ENCODE measurements around the genes BLVRA and SPDYE1.

DNA sequence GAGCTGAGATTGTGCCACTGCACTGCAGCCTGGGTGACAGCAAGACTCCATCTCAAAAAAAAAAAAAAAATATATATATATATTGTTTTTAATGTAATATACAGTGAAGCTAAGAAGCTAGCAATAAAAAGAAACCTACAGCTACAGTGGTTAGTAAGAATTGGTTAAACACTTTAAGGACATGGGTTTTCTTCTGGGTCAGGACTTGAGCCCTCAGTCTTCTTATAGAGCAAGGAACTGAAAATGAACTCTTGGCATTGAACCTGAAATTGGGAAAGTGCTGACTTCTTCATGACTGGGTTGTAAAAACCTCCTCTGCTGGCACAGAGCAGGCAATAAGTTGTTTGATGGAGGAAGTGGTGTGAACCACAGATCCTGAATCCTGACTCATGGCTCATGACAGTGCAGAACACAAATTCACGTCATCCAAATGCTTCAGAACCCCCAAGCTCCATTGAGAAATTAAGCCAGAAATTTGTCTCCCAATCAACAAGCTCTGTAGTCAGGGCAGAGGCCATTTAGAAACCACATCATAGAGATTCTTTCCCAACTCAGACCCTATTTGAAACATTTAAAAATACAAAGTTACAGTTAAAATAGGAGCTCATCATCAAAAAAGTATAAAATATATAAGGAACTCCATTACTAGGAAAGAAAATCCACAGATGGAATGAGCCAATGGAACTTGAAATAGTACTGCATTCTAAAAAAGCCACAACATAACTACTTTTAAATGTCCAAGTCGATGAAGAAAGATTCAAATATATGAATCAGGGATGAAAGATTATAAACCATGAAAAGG, 10.4 kb upstream of the STK17A start:
- PRO-cap = no peak

GRCh38 chr7:43757927-43758968, at the start of gene BLVRA:
TSS of gene BLVRA (plus strand) at chr7:43758680.
- PRO-cap = bidirectional peak, plus-strand start at chr7:43758204, minus-strand start at chr7:43758174; bidirectional peak, plus-strand start at chr7:43758687, minus-strand start at chr7:43758569

DNA sequence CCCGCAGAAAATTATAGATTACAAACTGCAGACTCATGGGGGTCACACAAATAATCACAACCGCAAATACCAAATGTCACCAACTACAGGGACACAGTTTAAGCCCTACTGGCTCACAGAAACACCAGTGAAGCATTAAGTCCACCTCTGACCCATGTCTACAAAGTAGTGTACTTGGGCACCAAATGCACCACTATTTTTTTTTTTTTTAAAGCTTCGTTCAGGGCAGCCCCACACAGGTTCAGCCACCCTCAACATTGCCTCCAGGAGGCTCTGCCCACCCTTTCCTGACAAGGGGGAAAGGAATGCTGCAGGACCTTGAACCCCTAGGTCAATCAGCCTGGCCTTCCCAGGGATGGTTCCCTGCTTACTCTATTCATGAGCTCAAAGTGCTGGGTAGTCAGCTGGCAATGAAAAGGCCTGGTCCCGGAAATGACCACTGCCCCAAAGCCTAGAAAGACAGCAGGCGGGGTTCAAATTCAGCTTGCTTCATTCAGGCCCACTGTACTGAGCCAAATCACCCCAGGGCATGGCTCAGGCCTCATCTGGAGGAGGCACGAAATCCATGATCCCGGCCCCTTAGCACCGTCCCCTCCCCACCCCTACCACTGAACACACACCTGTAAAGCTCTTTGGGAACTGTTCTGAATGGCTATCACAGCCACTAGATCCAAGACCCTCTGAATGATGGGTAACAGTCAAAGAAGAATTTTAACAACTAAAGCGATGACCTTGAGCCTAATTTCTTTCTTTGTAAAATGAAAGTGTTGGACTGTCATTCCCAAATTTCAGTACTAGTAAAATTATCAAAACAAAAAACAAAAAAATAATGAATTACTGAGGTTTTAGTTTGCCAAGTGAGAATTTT, 1.2 kb downstream of the URGCP start:
- PRO-cap = unidirectional peak, plus-strand start at position 375 of the sequence

DNA sequence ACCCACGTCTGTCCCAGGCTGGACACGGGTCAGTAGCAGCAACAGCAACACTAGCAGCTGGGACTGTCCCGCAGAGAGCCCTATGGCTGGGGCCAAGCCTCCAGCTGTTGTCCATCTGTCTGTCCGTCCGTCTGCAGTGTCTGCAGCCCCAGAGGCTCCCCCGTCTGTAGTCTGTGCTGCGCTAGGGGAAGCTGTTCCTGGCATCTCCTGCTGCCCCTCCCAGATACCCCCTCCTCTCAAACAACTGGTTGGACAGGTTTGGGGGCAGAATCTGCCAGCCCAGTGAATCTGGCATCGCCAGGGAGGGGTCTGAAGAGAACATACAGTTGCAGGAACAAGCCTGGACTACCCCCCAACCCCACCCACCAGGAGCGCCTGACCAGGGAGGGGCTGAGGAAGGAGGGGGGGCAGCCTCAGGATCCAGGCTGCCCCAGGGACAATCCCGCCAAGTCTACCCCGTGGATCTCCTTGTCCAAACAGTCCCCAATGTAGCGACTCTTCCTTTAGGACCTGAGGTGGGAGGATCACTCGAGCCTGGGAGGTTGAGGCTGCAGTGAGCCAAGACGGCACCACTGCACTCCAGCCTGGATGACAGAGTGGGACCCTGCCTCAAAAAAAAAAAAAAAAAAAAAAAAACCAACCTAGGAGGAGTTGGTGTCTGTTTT, 7.5 kb upstream of the SPDYE1 start:
- PRO-cap = unidirectional peak, minus-strand start at position 175 of the sequence

- PRO-cap = no peak
Observed at GRCh38 chr7:43997658-43998122, at the start of gene SPDYE1. TSS of gene SPDYE1 (plus strand) at chr7:43997897.

DNA sequence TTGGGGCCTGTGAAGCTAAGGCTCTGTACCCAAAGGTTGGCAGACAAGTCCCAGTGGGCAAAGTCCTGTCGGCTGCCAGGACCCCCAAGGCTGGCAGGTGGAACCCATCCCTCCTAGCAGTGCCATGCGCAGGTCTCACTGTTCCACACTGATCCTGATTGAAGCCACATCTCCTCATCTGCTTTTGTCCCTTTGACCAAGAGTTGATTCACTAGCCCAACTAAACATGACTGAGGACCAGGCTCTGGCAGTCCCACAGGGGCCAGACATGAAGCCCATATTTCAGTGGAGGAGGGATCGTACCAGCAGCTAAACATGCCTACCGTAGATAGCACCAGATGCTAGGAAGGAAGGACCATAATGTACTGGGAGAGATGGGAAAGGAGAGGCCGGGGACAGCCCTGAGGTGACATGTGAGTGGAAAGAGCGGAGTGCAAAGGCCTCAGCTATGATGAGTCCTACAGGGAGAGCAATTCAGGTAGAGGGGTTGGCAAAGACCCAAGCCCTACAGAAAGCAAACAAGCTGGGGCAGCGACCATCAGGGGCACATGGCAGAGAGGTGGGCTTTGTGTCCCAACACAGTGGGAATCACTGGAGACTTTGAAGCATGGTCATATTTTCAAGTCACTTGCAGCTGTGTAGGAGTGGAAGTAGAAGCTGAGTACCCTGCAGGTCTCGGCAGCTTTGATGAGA, 1.5 kb upstream of the PGAM2 start:
- PRO-cap = no peak

GRCh38 chr7:44100406-44100898, 3.7 kb upstream of the AEBP1 start:
- PRO-cap = no peak

DNA sequence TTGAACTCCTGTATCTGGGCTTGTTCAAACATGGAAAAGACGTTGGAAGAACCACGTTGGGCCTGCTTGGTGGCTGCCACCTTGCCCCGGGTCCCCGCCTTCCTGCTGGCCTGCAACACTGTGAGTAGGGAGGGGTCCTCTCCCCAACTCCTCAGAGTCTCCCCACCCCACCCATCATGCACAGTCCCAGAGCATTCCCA, 267 bp downstream of the MYL7 start:
- PRO-cap = no peak

DNA sequence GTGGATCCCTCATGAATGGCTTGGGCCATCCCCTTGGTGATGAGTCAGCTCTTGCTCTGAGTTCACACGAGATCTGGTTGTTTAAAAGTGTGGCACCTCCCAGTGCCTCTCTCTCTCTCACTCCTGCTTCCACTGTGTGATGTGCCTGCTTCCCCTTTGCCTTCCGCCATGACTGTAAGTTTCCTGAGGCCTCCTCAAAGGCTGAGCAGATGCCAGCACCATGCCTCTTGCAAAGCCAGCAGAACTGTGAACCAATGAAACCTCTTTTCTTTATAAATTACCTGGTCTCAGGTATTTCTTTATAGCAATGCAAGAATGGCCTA, 4.9 kb upstream of the GCK start:
- PRO-cap = no peak

DNA sequence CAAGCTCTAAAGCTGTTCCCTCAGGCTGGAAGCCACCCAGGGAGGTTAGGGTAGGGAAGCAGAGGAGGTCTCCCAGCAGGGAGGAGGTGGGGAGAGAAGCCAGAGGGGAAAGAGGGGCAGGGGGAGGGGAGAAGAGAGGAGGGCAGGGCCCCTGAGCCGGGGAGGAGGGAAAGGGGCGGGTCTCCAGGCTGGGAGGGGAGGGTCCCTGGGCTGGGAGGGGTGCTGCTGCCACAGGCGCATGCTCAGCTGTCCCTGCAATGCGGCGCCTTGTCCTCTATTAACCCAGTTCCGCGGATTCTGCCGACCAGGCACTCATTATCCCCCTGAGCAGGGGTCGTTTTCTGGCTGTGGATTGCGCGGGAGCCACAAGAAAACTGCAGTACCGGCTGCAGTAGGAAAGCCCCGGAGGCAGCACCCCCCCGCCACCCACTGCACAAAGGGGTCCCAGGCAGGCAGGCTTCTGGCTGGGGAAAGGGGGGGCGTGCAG, 49.3 kb downstream of the CAMK2B start:
- PRO-cap = no peak

DNA sequence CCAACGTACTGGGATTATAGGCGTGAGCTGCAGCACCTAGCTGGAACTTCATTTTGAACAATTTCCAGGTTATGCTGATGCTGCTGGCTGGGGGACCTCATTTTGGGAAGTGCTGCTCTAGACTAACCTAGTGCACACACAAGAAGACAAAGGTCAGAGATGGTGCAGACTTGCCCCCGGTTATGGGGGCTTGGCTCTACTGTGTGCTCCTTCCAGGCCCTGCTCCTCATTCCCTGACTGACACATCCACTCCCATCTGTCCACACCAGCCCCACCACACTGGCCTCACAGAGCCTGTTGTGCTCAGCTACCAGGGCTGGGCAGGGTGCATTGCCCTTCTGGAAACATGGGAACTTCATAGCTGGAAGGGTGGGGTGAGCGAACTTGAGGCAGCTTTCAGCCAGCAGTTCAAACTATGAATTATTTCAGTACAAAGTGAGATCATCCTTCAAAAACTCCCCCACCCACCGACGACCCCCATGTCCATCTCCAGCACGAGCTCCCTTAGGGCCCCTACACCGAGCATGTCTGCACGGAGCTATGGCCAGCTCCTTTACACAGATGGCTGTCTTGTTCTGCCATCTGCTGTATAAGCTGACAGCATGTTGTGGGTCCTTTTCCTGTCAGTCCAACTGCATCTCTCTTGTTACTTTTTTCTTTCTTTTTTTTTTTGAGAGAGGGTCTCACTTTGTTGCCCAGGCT, 21.8 kb downstream of the NPC1L1 start:
- PRO-cap = no peak

DNA sequence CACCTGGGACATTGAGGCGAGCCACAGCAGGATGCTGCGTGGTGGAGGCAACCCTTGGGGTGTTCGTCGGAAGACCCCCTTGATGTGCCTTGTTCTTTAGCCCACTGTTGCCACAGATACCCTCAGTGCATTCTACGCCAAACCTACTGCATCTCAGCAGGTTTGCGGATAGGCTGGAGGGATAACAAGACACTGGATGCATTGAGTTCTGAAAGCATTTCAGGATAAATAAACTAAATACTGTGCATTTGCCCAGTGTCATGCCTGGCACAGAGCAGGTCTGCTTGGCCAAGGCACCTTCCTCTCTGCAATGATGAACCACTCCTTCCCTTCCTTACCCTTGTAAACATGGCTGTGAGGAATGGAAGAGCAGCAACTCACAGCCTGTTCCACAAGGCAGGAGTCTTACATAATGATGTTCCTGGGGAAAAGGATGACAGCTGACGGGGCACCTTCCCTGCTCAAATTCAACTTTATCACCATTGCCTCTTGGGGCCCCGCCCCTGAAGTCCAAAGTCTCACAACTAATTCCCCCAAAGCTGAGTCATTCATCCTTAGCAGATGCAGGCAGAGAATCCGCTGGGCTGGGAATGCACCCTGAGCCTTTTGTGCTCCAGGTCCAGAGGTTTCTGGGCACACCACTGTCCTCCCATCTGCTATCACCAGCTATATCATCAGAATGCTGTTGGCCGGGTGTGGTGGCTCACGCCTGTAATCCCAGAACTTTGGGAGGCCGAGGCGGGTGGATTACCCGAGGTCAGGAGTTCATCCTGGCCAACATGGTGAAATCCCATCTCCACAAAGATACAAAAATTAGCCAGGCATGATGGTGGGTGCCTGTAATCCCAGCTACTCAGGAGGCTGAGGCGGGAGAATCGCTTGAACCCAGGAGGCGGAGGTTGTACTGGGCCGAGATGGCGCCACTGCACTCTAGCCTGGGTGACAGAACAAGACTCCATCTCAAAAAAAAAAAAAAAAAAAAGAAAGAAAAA, 11.5 kb downstream of the DDX56 start:
- PRO-cap = no peak

- PRO-cap = no peak
Observed at GRCh38 chr7:44595989-44596379, 10.4 kb upstream of the OGDH start.

DNA sequence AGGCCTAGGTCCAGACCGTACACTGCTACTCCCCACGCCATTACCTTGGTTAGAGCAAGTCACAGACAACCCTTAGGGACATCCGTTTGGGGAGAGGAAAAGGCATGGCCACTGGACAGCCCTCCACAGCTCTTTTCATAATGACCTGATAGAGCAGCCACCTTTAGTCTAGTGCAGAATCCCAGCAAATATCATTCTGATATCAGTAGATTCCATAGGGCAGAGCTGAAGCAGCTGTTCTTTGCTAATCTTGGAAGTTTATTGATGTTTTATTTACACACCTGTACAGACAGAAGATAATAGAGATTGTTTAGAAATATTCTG, 27.8 kb downstream of the OGDH start:
- PRO-cap = no peak

DNA sequence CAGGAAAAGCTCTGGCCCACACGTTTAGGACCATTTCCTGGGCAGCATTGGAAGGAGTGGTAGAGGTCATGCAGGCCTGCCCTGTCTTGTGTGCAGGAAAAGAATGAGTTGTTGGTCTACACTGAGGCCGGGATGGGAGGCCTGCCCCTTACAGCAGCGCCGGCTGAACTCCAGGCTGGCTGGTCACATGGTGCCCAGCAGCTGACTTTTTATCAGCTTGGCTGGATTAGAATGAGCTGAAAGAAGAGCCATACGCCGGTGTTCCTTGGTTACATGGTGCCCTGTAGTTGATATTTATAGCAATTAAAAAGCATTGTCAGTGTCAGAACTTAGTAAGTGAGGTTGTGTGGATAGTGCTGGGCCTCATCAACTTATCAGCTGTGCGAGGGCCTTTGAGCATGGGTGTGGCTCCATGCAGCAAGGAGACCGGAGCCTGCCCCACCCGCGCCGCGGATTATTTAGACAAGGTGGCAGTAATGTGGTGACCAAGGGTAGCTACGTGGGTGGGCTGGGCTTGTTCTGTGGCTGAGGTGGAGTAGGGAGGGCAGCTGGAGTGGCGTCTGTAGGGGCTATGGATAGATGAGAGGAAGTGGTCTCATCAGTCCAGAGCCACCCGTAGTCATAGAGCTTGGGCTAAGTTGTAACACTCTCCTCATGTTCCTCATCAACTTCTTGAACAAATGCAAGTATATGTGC, 28.7 kb downstream of the OGDH start:
- PRO-cap = no peak

DNA sequence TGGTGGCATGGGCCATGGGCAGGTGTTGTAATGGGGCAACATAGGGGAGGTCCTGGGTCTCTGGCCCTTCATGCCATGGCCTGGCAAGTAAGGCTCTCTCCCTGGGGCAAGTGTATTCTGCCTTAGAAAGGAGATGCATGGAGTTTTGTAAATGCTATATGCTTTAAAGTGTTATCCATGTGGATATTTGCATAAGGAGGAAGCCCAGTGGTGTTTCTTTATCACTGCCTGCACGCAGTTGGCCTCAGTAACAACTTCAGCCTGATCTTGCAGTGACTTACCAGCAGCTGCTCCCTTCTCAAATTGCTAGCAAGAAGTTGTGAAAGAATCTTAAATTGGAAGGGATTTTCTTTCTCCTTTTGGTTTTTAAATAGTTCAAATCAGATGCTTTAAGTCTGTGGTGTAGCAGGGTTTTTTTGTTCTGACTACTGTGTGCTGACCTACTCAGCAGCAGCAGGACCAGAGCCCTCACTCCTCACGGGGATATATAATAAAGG, 40.0 kb downstream of the OGDH start:
- PRO-cap = no peak

GRCh38 chr7:44759953-44760850, 11.6 kb downstream of the ZMIZ2 start:
- PRO-cap = no peak

GRCh38 chr7:44769078-44770393, 20.9 kb downstream of the ZMIZ2 start:
- PRO-cap = no peak

GRCh38 chr7:44823051-44824008, 24.6 kb downstream of the H2AZ2 start:
- PRO-cap = no peak

DNA sequence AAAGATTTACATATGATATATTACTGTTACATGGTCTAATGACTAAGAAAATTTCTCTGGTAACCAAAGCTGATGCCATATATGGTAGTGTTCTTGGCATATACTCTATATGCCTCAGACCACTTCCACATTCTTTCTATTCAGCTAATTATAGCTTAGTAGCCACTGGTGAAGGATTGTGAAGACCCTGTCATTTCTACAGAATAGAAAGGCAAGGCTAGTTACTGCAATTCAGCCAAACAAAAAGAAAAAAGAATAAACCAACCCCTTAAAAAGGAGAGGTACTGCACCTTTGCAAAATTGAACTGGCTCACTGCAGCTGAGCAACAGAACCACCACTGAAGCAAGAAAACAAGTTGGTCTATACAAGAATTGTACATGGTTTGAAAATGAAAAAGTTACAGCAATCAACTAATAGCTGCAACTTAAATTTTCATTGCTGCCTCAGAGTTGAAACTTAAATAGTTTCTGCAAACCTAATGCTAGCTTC, 3.6 kb downstream of the PURB start:
- PRO-cap = no peak